HT-29 (cell line): ENCODE measurements around a stretch of chr10.

DNA sequence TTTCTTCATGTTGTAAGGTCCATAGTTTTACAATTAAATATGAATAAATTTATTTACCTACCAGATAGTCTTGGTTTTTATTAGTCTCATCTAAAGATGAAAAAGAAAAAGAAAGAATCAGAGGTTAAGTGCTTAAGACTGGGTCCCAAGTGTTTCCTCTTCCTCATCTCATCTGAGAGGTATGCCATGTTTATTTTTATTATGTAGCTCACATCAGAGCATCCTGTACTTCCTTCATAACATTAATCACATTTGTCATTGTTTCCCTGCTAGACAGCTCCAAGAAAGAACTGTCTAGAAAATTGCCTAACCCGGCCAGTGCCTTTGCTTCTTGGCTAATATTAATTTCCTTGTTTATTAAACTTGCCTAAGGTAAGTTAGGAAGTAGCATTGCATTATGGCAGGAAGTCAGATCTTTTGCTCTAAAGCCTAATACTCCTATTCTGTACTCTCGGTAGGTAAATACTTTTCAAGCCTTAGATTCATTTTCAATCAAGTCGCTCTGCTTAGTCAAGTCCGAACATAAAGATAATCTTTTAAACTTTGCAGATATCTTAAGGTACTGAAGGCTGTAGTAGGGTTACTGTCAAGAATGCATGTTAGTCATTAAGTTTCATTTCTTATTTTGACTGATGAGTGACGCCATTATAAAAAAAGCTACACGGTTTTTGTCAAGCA is 47.3 kb downstream of the ZMYND11 start:
- RAMPAGE, long total RNA: no peak

- RAMPAGE, long total RNA: no peak
Observed at GRCh38 chr10:333165-333880, 198.1 kb downstream of the ZMYND11 start.

DNA sequence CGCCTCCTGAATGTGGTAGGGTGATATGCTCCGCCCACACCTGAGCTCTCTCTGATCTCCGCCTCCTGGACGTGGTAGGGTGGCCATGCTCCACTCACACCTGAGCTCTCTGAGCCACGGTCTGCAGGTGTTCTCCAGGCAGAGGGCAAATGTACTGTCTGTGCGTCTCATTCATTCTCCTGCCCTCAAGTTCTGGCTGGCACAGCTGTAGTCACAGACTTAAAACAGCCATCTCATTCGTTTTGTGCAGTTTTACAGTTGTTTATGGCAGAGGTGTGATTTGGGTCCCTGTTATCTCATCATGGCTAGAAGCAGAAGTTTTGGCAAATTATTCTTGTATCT is 252.1 kb downstream of the DIP2C start:
- RAMPAGE, long total RNA: no peak

GRCh38 chr10:444147-445087 is 245.1 kb downstream of the DIP2C start:
- RAMPAGE, long total RNA: no peak

- RAMPAGE, long total RNA: no peak
Observed at GRCh38 chr10:624508-624909, 65.0 kb downstream of the DIP2C start.

DNA sequence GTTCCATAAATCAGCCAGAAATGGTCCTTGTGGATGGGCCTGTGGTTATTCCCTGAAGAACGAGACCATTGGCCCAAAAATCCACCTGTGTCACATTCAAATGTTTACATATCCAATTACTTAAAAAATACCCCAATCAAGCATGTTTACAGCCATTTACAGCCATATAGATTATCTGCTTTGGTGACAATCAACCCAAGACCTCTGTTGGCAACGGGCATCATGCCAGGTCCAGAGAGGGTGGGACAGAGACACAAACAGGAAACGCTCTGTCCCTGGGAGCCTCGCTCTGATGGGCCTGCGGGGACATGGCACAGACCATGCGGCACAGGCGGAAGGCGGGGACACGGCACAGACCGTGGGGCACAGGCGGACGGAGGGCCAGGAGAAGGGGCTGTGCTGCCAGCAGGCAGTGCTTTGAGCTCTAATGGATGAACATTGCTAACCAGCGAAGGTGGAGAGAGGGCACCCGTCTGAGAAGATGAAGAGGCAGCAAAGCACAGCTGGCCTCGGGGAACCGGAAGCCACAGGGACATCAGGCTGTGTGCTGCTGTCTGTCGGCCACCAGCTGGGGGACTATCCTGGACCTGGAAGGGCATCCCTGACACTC is 61.1 kb downstream of the DIP2C start:
- RAMPAGE, long total RNA: no peak

DNA sequence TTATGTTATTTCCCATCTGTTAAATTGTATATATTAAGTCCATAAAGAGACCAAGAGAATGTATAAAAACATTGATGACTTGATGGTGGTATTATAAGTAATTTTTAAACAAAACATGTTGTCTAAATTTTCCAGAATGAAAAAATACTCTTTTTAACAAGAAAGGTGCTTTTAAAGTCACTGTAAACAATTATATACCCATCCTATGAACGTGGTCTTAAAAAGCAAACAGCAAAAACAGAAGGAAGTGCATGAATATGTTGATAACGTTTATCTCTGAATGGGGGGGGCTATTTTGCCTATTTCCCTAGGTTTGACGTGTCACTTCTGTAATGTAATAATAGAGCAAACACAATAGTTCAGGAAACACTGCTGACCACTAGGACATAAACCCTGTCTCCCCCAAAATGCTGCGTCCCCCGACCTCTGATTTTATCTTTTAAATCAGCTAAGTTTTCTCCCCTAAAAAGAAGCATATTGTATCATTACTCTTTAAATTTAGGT is 43.9 kb downstream of the DIP2C start:
- RAMPAGE, long total RNA: no peak

- RAMPAGE, long total RNA: no peak
Observed at GRCh38 chr10:654005-654864, 35.2 kb downstream of the DIP2C start.

DNA sequence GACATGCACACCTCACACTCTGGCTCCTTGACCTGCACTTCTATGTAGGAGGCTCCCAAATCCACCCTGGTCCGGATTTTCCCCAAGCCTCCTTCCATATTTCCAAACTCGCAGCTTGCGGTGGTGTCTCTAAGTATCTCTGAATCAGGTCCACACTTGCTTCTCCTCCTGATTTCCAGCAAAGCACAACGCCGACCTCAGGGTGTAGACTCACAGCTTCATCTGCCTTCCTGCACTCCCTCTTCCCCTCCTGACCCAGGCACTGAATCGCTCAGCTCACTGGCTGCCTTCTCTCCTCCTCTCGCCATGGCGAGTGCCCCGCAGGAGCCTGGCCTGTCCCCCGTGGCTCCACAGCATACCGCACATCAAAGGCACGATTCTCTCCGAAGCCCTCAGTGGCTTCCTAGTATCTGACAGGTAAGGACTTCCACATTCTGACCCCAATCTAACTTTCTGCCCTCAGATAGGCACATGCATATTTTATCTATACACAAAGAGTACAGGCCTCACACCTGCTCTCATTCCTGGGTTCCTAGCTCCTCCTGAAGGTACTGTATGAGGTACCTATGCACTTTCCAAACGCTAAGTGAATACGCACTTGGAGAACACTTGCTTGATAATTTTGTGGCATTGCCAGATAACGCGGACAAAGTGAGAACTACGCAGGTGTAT is 27.6 kb downstream of the DIP2C start:
- RAMPAGE, long total RNA: no peak

GRCh38 chr10:818326-819105 is 113.0 kb downstream of the LARP4B start:
- RAMPAGE, long total RNA: no peak

DNA sequence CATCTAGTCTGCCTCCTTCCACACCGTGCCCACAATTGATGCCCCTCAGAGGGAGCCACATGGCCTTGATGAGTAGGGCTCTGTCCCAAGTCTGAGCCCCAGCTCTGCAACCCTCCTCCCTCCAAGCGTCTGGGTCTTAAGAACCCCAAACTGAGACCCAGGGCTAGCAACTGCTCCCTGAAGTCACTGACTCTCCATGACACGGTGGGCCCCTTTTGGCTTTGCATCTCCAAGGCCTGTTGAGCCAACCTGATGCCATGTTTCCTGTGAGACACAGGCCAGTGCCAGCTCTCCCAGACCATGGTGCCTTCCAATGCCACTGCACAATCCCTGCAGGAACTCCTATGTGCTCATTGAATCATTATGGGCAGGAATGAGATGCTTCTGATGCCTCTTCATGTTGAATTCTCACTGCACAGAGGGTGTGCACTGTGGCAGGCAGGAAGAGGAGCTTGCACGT is 107.9 kb downstream of the LARP4B start:
- RAMPAGE, long total RNA: no peak

GRCh38 chr10:824623-825551 is 106.6 kb downstream of the LARP4B start:
- RAMPAGE, long total RNA: no peak

DNA sequence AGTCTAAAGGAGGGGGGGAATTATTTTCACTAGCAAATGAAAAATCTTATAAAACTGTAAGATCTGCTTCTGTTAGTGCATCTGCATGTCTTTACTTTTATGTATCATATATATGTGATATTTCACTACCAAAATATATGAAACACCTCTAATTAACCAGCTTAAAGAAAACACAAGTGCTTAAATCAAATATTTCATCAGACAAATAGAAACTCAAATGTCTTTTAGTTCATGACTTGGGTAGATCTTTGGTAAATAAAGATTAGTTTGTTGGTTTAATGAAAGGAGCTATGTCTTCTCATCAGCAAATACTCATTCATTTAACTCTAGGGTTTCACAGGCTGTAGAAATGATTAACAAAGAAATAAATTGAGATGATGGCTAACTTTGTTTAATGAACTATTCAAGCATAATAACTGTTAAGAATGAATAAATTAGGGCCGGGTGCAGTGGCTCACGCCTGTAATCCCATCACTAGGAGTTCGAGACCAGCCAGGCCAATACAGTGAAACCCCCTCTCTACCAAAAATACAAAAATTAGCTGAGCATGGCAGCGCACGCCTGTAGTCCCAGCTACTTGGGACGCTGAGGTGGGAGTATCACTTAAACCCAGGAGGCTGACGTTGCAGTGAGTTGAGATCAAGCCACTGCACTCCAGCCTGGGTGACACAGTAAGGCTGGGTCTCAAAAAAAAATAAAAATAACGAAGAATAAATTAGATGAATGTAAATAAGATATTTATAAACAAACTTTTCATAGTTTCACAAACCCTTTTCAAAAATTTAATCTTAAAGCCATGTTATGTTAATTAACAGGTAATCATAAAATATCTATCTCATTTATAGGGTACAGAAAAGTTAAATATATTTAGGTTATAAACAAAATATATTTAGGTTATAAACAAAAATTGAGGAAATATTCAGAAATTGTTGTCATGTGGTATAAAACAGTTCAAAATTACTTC is 18.0 kb downstream of the LARP4B start:
- RAMPAGE, long total RNA: no peak

DNA sequence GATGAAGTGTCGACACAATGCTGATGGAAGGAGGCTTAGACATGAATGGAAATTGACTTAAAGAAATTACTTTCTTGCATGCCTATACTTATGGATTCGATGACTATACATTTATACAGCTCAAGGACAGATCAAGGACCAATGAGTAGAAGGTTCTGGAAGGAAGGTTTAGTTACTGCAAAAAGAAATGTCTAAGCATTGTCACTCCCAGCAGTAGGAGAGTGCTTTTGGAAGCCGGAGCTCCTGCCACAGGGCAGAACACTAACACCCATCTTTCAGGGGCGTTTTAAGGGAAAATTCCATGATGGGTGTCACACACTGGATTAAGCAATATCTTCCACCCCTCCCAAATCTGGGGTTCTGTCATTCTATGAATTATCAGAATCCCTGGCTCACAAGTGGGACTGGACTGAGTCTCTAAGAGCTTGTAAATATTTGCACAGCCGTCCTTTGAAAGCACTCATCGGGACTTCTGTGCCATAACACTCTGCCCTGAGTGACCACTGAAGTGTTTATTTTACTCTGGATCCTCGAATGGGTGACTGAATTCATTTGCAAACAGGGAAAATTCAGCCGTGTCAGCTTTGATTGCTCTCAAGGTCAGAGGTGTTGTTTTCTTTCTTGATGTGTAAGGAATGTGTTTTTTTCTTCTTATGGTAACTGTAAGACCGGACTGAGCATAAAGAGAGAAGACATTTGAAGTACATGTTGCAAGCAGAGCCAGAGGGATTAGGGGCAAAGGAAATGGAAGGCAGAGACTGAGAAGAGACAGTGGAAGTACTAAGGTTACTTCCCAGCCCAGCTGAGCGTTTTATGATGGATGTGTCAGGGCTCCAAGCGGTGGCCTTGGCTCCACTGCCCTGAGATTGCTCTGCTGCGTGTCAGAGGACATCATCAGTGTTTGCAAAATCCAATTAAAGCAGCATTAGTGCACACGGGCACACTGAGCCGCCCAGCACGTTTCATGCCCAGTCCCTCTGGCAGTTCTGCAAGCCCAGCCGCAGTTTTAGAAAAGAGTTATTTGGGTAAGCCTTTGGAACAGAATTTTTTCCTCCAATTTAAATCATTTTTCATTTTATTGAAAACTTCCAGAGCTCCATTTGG is 17.8 kb upstream of the GTPBP4 start:
- RAMPAGE, long total RNA: no peak

- RAMPAGE, long total RNA: no peak
Observed at GRCh38 chr10:1015477-1016109, 10.1 kb downstream of the IDI2 start.

DNA sequence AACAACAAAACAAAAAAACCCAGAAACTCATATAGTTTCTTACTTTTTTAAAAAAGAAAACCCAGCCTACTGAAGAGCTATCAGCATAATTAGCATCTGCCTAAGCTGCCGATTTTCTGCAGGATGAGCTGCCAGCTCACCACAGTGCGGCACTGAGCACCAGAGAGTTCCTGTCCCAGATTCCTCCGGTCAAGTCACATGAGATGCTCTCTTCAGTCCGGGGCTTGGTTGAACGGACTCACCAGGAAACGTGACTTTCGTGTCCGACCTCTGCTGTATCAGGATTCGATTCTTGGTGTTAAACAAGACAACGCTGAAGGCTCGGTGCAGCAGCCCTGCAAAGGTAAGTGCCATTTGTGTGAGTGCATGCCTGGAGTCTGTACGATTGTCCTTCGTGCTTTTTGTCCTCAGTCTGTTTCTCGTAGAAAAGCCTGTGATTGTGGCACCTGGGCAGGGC is 3.2 kb downstream of the IDI2 start:
- RAMPAGE, long total RNA: no peak

DNA sequence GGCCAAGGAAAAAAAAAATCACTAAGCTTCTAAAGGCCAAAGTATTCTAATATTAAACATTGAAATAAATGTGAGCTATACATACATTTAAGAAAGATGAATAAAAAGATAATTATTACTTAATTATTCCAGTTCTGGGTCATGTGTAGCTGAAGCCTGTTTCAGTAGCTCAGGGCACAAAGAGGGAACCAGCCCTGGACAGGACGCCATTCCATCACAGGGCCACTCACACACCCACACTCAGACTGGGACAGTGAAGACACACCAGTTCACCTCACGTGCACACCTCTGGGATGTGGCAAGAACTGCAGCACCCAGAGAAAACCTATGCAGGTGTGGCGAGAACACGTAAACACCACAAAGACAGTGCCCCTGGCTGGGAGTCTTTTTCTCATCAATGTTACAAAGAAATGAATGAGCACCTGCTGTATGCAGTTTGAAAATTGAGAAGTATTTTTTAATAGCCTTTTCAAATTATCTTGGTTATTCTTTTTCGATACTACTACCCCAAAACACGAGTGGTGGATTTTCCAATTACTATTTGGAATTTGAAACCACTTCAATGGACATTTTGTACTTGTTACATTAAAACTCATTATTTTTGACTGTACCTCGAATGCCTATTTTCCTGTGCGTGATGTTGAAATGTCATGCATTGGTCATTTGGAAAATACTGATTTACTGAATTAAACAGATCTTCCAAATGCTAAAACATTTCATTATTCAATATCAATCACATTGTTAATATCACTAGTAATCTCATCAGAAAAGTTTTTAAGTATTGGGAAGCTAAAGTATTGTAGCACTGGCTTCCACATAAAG is 1.8 kb upstream of the IDI1 start:
- RAMPAGE, long total RNA: no peak

DNA sequence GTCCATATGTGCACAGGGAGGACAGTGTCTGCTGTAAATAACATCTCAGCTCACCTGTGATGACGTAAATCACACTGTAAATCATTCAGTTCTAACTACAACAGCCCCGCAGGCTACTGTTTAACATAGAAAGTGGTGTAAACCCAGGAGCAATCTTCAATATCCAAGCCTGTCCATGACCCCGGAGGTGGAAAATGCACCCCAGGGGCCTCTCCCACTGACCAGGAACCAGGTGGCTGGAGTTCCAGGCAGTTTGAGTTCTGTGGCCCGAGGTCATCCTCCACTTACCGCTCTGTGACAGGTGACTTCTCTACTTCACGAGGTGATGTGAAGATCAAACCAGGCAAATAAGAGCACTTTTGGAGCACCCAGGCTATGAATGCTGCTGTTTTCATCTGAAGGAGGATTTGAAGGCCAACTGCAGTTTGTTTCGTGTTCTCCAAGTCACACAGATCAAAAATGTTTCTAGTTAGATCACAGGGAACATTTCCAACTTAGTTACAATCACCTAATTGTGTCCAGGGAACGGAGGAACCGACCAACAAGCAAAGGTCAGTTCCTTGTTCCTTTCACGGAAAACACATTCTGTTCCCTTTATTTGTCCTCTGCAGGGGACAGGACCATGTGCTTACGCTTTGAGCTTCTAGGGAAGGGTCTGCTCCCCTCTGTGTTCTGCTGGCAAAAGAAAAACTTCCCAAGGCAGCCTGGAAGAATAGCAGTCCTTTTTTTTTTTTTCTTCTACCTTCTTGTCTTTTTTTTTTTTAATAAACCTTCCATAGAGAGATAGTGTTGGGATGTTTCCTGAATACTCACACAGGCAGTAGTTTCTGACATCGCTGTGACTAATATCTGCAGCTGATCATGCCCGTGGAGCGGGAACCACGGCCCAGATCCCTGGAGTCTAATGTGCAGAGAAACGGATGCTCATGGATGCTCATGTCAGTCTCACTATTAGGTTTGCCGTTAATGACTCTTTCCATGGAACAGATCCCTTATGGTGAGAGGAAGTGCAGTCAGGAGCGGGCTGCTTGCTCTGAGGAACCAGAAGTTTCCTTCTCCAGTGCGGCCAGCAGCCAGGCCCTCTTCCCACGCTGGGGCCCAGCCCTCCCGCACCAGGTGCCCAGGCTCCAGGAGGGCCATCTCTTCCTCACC is 132.1 kb downstream of the WDR37 start:
- RAMPAGE, long total RNA: no peak

GRCh38 chr10:1243620-1244194 is 187.5 kb downstream of the WDR37 start:
- RAMPAGE, long total RNA: no peak

- RAMPAGE, long total RNA: no peak
Observed at GRCh38 chr10:1488857-1489655, 248.3 kb downstream of the ADARB2 start.